Mammary microvascular endothelial cell (primary cell): Measurements from ENCODE around the gene PCYT2.

DNA sequence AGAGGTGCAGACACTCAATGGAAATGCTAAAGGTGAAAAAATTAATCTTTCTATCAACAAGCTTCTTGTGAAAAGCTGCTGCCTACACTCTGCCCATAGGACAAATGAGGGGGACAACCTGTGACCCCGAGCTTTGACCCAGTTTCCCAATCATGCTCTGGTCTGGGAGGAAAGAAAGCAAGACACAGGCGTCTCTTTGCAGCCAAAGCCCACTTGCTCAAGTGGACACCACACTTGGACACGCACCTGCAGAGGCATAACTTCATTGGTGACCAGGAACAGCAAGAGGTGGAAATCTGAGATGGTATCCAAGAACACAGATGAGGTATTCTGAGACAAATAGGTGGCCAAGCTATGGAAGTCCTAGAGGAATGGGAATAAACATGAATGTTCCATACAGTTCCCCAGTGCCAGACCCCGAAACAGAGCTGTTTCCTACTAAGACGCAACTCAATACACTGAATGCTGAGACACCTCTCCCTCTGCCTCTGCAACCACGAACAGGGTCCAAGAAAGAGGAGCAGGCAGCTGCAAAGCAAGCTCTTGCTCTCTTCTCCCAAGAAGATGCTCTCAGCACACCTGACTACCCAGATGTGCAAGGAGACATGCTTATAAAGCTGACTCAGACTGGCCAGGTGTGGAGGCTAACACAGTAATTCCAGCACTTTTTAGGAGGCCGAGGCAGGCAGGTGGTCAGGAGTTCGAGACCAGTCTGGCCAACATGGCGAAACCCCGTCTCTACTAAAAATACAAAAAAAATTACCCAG is 15.2 kb upstream of the FAAP100 start:
- RAMPAGE, long total RNA: no peak

DNA sequence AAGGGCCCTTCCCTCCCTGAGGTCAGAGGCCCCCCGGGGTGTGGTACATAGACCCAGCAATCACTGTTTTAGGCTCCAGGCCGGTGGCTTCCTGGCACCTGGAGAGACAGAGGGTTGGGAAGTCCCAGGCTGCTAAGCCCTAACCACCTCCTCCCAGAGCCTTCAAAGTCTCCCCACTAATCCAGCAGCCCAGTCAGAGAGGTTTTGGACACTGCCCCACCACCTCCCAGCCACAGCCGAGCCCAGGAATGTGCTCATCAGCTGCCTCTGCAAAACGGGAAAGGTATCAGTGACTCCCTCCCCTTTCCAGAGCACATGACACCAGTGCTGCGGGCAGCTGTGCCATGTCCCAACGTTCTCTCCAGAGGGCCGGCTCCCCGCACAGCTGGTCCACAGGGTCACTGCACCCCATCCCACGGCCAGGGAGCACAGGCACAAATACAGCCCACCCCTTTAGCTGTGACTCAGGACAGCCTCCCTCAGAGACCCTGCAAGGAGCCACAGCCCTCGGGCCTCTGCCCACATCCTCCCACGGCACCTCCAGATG is 5.9 kb upstream of the PPP1R27 start:
- RAMPAGE, long total RNA: no peak

DNA sequence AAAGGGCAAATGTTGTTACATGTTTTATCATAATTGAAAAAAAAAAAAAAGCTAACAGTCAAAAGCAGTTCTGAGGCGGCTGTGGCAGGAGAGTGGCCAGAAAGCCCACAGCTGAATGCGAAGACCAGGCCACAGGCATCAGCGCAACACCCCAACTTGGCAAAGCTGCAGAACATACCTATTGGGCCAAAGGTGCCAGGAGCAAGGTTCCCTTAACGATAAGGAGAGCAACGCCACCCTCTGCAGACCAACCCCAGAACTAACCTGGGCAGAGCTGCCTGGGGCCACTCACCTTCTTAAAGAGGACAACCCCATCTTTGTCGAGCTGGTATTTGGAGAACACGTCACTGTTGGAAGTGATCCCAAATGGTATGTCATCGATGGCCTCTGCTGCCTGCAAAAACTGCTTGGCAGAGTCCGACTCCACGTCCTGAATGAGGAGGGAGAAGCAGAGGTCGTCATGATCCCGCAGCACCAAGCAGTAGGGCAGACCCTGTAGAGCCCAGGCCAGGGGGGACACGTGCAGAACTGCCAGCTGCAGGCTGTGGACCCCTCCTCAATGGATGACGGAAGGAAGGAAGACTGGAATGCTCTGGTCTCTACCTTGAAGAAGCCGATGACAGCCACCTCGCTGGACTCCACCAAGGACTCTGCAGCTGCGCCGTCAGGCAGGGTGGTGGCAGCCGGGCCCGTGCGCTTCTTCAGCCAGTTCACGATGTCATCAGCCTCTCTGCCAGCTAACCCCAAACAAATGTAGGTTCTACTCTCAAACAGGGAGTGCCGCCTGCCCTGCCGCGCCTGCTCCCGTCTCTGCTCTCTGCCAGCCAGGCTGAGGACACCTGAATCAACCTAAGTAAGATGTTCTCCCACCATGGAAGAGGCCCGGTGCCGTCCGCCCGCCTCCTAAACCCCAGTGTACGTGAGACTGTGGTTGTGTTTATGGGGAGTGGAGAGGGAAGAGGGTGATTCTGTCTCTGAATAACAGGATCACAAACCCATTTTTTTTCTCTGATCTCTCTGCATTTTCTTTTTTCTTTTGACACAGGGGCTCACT is 5.2 kb downstream of the P4HB start:
- RAMPAGE, long total RNA: no peak

- RAMPAGE, long total RNA: no peak
Measured at GRCh38 chr17:81880600-81881295, 9.6 kb upstream of the ARHGDIA start.

GRCh38 chr17:81911309-81912138 is at the start of gene PCYT2:
Gene PCYT2, minus strand, starts transcription at chr17:81911399.
- RAMPAGE, long total RNA: no peak

DNA sequence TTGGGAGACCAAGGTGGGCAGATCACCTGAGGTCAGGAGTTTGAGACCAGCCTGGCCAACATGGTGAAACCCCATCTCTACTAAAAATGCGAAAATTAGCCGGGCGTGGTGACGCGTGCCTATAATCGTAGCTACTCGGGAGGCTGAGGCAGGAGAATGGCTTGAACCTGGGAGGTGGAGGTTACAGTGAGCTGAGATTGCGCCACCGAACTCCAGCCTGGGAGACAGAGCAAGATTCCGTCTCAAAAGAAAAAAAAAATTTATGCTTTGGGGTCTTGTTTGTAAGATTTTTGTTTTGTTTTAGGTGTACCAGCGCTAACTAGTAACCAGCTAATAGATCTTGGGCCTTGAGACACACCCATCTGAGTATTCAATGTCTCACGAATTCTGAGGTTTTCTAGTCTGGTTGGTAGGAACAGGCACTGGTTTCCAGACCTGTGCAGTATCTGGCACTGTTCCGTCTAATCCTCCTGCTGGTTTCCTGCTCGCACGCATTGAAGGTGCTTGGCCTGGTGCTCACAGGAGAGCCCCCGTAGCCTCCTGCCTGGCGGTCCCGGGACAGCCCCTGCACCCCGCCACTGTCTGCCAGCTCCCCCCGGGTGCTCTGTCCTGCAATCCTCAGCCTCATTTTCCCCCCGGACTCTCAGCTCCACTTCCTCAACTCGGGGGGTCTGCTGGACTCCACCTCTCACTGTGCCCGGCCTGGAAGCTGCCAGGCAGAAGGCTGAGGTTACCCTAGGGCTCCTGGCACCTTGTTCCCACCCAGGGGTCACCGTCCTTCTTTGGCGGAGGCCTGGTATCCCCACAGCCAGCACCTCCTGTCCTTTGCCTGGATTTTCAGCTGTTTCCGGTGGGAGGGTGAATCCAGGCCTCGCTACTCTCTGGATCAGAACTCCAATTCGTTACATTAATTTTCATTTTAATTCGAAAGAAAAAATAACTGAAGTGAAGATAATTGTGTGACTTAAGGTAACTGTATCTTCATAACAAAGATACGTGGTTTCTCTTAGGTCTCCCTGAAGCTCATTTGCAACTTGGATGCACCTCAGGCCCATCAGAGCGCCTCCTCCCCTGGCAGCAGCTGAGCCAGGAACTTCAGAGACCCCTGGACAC is 10.7 kb upstream of the DUS1L start:
- RAMPAGE, long total RNA: no peak

DNA sequence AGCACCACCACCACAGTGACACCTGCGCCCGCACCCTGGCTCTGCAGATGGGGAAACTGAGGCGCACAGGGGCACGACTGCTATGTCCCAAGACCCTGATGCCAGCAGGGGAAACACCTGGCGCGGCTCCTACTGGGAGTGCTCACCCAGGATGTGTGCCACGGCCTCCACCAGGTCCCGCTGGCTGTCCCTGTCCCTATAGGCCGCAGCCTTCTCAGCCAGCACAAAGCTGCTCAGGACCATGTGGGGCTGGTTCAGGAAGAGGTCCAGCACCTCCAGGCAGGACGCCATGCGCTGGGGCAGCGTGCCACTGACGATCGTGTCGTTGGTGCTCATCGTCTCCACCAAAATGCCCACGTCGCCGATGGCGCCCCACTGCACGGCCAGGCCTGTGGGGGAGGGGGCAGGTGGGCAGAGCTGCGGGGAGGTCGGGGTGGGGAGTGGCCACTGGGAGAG is 15.9 kb upstream of the DUS1L start:
- RAMPAGE, long total RNA: no peak

GRCh38 chr17:82200549-82201191 is 12.0 kb downstream of the CCDC57 start:
- RAMPAGE, long total RNA: no peak

GRCh38 chr17:82263442-82264343 is 9.8 kb downstream of the CSNK1D start:
- RAMPAGE, long total RNA: no peak

DNA sequence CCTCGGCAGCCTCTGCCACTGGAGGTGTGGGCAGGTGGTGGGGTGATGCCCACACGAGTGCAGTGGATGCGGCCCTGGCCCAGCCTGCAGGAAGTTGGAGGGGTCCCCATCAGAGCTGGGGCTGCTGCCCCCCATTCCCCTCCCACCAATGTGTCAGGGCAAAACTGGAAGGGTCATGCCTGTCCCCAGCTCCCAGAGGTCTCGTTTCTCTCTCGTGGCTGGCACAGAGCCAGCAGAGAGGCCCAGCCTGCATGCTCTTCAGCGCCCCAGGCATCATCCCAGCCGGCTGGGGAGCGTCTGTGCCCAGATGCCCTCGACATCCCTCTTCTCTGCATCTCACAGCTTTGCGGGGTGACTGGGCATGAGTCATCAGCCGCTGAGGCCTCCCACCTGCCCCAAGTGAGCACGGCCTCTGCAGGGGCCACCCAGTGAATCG is 9.7 kb upstream of the CSNK1D start:
- RAMPAGE, long total RNA: no peak

- RAMPAGE, long total RNA: no peak
Measured at GRCh38 chr17:82285174-82285728, 11.8 kb upstream of the CSNK1D start.

- RAMPAGE, long total RNA: no peak
Measured at GRCh38 chr17:82330414-82330783, 3.2 kb downstream of the SECTM1 start.

DNA sequence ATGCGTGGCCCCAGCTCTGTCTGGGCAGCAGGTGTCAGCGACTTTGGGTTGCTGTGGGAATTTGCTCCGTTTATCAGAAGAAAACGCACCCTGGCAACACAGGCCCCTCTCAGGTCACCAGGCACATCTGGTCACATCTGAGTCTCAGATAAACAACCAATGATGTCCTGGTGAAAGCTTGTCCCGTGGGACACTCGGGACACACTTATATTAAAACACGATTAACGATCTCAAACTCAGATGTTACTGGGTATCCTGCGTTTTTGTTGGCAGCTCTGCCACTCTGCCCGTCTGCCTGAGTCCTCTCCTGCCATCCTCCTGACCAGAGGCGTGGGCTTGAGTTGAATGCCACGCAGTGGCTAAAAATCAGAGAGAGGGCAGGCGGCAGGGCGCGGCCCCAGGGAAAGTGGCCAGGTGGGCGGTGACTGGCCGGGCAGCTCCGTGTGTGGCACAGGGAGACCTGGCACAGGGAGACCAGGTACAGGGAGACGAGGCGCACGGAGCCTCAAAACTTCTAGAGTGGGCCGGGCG is 2.2 kb downstream of the SECTM1 start:
- RAMPAGE, long total RNA: no peak

- RAMPAGE, long total RNA: no peak
Measured at GRCh38 chr17:82375948-82376431, 4.4 kb downstream of the UTS2R start.

- RAMPAGE, long total RNA: no peak
Measured at GRCh38 chr17:82441894-82442694, 8.5 kb downstream of the CYBC1 start.

DNA sequence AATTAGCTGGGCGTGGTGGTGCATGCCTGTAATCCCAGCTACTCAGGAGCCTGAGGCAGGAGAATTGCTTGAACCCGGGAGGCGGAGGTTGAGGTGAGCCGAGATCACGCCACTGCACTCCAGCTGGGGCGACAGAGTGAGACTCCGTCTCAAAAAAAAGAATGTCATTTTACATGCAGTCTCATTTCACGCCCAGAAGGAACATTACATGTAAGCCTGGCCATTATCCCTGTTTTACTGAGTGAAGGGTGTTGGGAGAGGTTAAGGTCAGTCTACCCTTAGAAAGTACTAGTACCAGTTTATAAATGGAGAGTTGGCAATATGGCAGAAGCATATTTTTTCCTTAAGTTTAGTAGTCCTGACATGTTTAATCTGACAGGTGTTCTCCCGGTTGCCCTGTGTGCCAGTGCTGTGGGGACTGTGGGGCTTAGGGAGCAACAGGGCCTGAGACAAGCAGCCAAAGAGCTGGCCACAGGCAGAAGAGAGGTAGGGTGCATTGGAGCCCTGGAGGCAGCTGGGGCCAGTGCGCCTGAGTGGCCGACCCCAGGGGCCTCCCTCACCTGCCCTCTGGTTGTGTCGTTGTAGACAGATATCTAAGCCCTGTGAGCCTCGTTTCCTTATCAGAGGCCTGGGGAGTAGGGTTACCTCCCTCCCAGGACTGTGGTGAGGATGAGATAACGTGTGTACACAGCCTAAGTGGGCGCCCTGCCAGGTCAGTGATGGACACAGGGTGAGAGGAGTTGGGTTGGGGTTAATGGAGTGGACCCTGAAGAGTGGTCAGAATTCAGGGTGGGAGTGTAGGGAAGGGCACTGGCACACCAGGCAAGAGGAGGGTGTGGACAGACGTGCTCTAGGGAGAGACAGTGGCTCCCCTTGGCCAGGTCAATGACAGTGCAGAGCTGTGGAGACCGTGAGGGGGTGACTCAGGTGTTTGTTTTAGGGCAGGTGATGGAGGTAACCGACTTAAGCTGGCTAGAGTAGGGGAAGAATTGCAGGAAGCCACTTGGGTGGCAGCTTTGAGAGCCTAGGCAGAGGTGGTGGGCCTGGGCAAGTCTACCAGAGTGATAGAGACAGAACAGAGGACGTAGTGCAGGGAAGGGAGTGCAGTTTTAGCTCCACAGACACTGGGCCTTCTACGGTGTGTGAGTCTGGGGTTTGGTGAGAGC is 3.3 kb downstream of the NARF start:
- RAMPAGE, long total RNA: no peak

- RAMPAGE, long total RNA: no peak
Measured at GRCh38 chr17:82478743-82478990, 20.1 kb downstream of the NARF start.

DNA sequence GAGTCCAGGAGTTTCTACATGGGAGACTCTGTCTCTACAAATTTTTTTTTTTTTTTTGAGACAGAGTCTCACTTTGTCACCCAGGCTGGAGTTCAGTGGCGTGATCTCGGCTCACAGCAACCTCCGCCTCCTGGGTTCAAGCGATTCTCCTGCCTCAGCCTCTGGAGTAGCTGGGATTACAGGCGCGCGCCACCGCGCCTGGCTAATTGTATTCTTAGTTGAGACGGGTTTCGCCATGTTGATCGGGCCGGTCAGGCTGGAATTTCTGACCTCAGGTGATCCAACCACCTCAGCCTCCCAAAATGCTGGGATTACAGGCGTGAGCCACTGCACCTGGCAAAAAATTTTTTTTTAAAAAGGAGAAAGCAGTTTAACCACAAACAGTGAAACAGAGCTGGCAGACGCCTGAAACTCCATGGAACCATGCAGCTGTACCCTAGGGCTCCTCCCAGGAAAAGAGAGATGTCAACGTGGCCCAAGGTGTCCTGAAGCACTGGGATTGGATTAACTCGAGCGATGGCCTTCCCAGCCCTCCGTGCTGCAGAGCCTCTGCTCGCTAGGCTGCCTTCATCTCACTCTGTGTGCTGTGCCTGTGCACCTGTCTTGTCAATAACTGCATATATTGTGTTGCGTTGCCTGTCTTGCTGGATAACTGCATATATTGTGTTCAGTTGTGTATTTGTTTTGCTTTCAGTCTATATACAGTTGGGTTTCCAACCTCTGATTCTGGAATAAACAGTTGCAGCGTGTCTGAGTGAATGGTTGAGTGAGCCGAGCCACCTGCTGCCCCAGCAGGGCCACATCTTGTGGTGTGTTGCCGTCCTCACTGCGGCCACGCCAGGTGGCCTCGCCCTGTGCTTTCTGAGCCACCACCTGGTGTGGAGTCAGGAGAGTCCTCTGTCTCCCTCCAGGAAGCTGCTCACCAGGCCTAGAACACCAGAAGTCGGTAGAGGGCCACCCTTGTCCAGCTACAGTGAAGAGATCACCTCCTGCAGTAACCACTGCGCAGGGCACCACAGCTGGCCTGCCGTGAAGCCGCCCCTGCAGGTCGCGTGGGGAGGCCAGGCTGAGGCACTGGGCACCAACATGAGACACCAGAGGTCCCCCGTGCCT is 29.4 kb upstream of the FOXK2 start:
- RAMPAGE, long total RNA: no peak

- RAMPAGE, long total RNA: no peak
Measured at GRCh38 chr17:82528674-82529311, 9.3 kb downstream of the FOXK2 start.

DNA sequence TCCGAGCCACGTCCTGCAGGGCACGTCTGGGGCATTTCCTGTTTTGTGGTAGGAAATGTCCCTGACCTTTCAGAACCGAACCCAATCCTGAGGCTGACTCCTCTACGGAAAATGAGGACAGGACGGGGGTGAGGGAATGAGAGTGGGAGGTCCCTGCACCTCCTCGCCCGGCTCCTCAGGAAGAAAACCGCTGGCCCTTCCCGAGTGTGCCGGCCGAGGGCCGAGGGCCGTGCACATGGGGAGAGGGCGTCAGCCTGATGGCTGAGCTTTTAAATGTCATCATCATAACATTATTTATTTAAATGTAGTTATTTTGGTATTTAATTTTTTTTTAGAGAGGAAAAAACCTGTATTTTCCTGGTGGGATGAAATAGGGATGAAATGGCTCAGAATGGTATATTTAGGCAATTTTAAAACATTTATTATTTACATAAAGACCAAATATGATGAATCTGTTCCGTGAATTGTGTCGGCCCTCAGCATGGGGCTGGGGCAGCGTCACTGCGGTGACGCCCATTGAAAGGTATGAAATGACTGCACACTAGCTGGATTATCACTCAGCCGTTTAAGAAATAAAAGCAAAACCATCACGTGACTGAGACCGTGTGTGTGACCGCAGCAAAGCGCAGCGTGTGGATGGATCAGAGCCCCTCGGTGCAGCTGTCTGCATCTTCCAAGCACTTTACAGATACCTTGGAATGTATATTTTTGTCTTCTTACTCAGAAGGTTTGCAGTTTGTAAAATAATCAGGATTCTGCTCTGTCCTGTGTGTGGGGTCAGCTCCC is 45.5 kb downstream of the WDR45B start:
- RAMPAGE, long total RNA: no peak